HGPS cell (cell line): Measurements from ENCODE around the gene ABCD2.

DNA sequence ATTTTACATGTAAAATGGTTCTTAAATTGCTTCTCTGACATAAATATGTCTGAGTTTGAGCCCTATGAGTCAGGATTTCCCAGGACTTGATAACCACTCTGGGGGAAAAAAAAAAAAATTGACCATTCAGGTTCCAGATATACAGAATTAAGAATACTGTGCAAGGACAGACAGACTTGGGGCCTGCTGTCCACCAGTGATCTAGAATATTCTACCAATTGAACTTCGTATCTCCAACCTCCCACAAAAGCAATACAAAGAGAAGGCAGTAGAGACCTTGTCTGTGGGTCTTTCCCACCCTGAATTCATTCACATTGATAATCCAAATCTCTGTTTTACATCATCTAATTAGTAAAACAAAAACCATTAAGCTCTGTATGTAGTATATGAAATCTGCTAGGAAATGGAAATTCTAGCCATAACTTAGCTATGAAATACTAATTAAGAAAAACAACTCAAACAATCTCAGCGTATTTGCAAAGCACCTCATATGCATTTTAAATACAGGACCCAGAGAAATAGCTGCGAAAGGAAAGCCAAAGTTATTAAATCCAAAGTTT, 4.0 kb downstream of the SINHCAF start:
- RRBS: no CpG with 5 or more reads among the region's 3 CpGs

DNA sequence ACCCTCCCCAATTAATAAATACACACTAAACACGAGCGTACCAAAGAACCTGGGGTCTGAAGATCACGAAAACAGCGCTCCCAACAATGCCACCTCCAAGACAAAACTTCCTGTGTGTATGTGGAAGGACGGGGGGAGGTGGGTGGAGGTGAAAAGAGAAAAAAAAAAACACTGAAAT, 266 bp downstream of the SINHCAF start:
- RRBS: no CpG with 5 or more reads among the region's 5 CpGs

DNA sequence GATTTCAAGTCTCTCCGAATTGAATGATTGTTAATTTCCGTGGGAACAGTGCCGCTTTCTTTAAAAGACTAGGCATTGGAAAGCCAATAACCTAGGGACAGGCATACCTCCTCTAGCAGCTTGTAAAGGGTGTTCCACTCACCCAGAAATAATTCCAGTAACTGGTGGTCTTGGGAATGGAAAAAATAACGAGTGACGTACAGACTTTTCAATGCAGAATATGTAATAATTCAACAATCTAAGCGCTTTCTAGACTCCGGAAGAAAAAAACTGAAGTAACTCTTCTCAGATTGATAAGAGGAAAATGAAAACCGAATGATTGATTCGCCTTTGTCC, 899 bp upstream of the SINHCAF start:
- RRBS: 31% methylated on average over 1 of the region's 9 CpGs

GRCh38 chr12:31451875-31452567, 126.1 kb upstream of the SINHCAF start:
- RRBS: no CpG with 5 or more reads among the region's 7 CpGs

DNA sequence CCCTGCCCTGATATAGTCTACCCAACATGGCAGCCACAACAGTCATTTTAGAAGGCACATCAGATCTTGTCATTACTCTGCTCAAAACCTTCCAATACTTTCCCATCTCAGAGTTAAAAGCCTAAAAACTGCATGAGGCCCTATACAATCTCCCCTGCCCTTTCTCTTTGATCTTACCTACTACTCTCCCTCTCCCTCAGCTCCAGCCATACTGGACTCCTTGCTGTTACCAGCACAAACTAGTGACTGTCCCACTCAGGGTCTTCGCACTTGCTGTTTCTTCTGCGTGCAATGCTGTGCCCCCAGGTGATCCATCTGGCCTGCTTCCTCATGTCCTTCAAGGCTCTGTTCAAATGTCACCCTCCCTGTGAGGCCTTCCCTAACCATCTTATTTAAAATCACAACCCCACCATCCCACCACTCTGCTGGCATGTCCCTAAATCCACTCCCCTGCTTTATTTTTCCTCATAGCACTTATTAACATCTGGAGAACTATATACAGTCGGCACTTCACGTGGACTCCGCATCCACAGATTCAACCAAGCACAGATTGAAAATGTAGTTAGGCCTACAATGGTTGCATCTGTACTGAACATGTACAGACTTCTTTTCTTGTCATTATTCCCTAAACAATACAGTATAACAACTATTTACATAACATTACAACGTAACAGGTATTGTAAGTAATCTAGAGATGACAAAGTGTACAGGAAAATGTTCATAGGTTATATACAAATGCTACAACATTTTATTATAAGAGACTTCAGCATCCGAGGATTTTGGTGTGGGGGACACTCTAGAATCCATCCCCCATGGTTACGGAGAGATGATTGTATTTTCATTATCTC, 2.8 kb downstream of the DENND5B start:
- RRBS: no CpG with 5 or more reads among the region's 8 CpGs

DNA sequence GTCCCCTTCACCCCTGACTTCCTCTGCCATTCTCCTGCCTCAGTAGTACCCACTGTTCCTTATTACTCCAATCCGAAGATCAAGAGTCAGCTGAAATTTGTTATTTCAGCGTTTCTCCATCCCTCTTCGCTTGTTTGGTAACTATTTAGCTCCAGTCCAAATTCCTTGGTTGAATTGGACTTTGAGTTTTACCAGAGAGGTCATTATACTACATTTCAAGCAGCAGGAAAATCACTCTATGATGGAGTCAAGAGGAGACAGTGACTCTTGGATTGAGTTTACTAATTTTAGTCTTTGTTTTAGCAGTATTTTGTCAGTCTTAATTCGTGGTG, 4.6 kb downstream of the ETFBKMT start:
- RRBS: no CpG with 5 or more reads among the region's 4 CpGs

- RRBS: no CpG with 5 or more reads among the region's 8 CpGs
These were observed 14.9 kb upstream of the H3-5 start for GRCh38 chr12:31806905-31807523.

DNA sequence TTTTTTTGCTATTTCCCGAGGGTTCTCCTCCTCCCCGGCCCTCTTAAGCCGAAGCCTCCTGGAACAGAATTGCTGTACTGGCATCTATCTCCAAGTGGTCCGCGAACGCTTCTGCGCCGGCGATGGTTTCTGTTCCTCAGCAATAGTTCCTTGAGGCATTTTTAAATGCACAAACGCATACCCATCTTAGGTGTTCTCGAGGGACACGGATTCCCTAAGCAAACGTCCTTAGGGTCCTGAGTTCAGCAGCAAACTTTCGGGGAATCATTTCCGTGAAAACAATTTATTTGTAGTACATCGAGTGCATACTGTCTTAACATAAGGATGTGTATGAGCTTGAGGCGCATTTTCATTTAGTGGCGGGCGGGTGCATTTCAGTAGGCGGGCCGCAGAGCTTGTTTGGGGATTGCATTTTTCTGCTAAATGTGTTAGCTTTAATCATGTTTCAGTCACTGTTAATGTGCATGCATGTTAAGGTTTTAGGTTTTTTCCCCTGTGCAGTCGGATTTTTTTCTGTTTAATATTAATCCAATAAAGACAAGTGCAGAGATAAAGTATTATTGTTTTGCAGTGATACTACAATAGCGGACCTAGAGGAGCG, 855 bp downstream of the RESF1 start:
- RRBS: 2% methylated on average over 7 of the region's 24 CpGs

GRCh38 chr12:31964931-31965721, 5.9 kb downstream of the RESF1 start:
- RRBS: no CpG with 5 or more reads among the region's 16 CpGs

GRCh38 chr12:31966221-31967152, 7.3 kb downstream of the RESF1 start:
- RRBS: no CpG with 5 or more reads among the region's 10 CpGs

- RRBS: no CpG with 5 or more reads among the region's 1 CpG
These were observed 126.4 kb upstream of the FGD4 start for GRCh38 chr12:32273007-32273246.

- RRBS: no CpG with 5 or more reads among the region's 15 CpGs
These were observed 47.2 kb downstream of the FGD4 start for GRCh38 chr12:32446233-32447204.

GRCh38 chr12:32546909-32547678, 132.0 kb upstream of the DNM1L start:
- RRBS: no CpG with 5 or more reads among the region's 1 CpG

DNA sequence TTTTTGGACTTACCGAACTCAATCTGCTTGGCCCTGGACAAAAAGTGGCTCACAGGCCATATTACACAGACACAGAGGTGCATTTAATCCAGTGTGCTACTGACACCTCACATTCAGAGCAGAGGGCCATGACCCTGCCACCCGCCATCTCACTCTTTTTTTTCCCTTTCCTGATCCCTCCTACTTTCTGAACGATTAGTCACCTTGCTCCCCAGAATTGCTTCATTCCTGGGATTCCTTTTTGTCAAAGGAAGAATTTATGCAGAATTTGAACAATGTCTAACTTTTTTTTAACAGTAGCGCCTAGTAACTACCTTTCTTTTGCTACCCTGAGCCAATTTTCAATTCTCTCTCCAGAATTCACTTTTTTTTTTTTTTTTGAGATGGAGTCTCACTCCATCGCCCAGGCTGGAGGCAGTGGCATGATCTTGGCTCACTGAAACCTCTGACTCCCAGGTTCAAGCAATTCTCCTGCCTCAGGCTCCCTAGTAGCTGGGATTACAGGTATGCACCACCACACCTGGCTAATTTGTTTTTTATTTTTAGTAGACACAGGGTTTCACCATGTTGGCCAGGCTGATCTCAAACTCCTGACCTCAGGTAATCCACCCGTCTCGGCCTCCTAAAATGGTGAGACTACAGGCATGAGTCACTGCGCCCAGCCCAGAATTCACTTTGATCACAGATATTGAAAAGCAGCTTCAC, 4.5 kb downstream of the PKP2 start:
- RRBS: no CpG with 5 or more reads among the region's 8 CpGs

GRCh38 chr12:32987237-32987580, 90.6 kb upstream of the PKP2 start:
- RRBS: no CpG with 5 or more reads among the region's 4 CpGs

- RRBS: 74% methylated on average over 9 of the region's 49 CpGs
These were observed 328.2 kb downstream of the ALG10 start for GRCh38 chr12:34350317-34351092.

DNA sequence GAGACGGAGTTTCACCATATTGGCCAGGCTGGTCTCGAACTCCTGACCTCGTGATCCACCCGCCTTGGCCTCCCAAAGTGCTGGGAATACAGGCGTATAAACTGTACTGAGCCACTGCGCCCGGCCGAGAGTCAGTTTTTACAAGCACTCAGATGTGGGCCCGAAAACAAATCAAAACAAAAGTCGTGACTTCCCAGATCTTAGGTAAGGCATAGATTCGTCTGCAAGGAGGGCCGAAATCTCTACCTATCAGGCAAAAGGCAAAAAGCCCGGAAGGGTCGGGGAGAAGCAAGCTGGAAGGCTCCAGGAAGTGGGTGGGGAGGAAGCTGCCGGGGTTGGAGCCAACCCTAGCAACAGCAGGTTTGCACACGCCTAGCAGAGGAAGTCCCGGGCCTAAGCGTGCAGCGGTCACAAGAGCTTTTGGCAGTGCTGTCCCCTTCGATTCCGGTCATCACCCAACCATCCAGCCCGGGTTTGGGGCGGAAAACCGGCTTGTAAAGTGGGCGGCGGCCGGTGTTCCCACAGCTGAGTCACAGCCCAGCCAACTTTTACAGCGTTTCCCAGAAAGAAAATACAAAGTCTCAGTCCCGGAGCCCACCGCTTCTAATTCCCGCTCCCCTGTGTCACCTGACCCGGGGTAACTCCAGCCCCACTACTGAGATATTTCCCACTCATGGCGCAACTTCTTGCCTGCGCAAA, 589 bp downstream of the CPNE8 start:
- RRBS: 6% methylated on average over 14 of the region's 34 CpGs

DNA sequence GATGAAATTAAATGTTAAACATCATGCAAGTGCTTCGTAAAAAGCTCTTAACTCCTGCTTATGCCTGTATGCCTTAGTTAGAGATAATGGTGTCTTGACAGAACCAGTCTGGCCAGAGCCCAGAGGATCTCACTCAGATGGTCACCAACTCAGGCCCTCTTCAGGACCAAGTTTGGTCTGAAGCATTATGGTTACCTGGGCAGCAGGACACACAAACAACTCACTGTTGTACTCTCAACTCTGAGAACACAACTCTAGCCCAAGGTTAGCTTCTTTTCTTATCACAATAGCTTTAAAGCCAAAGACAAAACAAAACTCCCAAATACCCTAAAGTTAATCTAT, 115.4 kb downstream of the KIF21A start:
- RRBS: no CpG with 5 or more reads among the region's 1 CpG

DNA sequence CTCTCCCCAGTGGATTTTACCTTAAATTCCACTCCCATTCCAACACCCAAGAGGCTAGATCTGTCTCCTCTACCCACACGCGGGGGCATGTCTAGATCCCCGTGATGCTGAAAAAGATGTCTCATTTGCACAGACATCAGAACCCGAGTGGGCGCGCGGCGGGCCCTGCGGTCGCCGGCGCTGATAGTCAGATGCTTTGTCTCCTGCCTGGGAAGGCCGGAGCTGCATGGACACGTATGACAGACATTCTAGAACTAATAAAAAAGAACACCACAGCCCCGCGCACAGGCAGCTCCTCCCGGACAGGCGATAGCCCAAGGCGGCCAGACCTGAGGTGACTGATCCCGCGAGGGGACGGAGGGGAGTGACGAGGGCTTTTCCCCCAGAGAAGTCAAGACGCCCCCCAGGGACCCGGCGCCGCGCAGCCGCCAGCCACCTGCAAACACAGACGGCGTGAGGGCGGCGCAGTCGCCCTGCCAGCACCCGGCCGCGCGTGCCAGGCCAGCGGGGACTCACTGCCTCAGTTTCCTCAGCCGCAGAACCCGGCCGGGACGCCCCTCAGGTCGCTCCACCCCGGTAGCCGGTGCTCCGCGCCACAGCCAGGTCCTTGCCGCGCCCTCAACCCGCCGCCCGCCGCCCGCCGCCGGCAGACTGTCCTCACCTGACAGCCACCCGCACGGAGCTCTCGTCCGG, 508 bp downstream of the KIF21A start:
- RRBS: 2% methylated on average over 41 of the region's 61 CpGs

DNA sequence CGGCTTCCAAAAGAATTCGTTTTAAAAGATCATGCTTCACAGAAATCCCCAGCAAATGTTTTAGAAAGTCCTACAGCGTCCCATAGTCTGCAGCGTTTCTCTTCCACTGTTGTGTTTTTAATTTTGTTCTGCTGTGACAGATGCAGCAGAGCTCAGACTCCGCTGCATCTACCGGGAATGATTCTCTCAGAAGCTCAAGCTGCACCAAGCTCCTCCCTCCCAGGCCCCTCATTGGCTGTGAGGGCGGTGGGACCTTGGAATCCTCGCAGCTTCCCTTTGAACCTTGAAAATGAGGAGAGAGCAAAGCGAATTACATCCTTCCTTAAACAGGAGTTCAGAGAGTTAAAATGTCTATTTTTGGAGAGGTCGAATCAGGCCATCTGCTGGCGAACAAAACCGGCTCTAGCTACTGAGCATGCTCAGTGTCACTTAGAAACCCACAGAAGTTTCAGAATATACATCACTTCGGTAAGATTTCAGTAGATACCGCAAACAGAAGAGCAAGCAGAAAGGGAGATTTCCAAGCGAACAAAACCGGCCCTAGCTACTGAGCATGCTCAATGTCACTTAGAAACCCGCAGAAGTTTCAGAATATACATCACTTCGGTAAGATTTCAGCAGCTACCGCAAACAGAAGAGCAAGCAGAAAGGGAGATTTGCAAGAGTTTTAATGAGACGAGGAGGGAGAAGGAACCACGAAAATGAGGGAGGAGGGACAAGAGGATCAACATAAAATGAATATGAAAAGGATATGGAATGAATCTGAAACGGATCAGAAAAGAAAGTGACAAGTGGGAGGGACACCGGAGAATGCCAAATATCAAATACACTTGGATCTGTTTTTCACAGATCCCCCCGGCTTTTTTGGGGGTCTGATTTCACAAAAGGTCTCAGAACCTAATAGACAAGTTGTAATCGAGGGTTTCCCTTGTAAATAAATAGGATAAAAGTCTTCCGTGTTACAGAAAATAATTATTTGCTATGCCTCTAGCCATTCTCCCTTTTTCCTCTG, at the start of gene ABCD2:
ABCD2 (minus strand) TSS at position 170 of the 1,012 bp plus-strand sequence.
- RRBS: 0% methylated on average over 1 of the region's 26 CpGs